Cardiac ventricle fibroblast (primary cell): ENCODE measurements around a stretch of chr13.

- RAMPAGE, long total RNA = no peak
These were observed 933 bp downstream of the RGCC start for GRCh38 chr13:41458042-41458923.

DNA sequence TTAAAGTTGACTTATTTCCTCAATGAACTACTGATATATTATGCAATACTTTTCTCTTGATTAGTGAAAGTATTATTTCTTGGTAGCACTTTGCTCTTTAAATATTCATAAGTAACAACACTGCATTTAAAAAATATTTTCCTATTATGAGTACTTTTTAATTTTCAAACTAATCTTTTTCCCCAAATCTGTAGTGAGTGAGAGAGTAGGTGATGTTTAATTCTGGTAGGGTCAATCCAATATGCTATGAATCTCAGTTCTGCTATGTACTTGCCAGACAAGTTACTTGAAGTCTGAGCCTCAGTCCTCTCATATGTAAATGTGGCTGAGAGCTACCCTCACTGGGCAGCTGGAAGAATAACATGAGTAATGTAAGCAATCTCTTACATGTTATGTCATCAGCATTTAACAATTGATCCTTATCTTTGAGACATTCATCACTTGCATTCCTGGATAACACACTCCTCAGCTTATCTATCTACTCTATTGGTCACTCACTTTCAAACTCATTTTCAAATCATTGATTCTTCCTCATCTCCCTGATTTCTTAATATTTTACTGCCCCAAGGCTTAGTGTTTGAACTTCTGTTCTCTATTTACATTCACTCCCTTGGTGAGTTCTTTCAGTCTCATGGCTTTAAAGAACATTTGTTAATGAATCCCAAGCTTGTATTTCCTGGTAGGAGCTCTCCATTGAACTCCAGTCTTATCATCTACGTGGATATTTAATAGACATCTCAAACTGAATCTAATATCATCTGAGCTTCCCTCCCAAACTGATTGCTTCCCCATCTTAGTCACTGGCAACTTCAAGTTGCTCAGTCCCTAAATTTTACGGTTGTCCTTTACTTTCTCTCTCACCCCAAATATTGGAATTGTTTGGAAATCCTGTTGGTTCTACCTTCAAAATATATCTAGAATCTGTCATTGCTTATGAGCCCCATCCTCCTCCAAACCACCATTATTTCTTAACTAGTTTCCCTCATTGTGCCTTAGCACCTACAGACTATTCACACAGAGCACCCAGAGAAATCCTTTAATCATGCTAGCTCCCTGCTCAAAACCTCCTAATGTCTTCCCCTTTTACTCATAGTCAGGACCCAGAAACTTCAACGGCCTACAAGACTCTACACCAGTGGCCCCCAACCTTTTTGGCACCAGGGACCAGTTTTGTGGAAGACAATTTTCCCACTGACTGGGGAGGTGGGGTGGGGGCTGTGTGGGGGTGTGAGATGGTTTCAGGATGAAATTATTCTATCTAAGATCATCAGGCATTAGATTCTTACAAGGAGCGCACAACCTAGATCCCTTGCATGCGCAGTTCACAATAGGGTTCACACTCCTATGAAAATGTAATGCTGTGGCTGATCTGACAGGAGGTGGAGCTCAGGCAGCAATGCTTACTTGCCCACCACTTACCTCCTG is 239.5 kb downstream of the RGCC start:
- RAMPAGE, long total RNA = no peak

GRCh38 chr13:41719443-41719928 is 241.4 kb downstream of the VWA8 start:
- RAMPAGE, long total RNA = no peak

DNA sequence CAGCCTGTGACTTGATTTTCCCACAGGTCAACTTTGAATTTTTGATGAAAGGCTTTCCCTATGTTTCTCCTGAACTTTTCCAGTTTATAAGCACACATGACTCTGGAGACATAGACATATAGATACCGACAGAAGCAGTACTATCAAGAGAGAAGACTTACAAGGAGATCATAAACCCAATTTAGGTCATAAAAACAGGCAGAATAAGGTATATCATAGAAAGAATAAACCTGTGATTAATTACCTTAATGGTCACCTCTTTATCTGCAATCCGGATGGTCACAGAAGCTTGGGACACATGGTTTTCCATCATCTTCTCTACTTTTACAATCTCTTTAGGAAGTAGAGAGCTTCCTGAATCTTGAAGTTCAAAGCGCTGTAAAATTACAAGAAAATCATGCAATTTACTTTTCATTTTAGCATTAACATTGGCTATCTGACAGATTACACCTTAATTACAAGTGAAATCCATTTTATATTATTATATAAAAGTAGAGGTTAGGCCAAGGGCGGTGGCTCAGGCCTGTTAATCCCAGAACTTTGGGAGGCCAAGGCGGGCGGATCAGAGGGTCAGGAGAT is 92.7 kb downstream of the VWA8 start:
- RAMPAGE, long total RNA = no peak

- RAMPAGE, long total RNA = no peak
These were observed 971 bp downstream of the DGKH start for GRCh38 chr13:42049368-42049870.

GRCh38 chr13:42060562-42061345 is 12.3 kb downstream of the DGKH start:
- RAMPAGE, long total RNA = no peak

GRCh38 chr13:42130577-42131543 is 82.4 kb downstream of the DGKH start:
- RAMPAGE, long total RNA = no peak

DNA sequence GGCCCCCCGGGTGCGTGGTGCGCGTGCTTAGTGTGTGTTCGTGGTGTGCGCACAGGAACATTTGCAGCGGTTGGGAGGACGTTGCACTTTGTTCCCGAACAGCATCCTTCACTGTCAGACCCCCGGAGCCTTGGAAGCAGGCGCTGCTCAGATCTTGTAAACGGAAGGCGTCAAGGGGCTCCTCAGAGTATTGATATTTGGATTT is 525 bp downstream of the AKAP11 start:
- RAMPAGE, long total RNA = no peak

DNA sequence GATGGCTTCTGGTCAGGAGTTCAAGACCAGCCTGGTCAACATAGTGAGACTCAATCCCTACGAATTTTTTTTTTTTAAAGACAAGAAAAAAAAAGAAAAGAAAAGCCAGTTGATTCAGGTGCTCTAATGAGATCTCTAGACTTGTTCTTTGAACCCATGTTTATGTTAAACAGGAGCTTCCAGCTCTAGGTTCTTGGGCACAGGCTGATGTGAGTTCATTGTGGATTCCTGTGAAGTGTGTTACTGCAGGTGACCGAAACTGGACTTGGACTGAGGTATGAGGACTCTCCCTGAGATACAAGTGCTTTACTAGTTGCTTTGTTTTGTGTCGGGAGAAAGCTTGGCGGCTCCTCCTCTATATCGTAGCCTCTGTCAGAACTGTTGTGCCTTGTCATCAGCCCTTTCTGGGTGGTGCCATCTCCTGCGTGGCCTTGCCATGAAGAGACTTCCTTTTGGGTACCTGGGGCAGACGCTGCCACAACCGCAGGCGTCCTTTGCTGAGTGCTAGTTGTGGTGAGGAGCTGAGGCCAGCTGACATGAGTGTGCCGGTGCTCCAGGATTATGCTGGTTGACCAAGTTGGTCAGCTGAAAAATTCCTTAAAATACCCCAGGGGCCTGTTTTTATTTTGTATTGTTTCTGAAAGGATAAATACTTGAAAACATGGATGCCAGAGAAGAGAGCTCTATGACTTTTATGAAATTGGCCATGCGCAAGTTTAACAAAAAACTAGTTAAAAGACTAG is 124.5 kb downstream of the AKAP11 start:
- RAMPAGE, long total RNA = no peak

GRCh38 chr13:42406280-42406758 is 134.4 kb downstream of the AKAP11 start:
- RAMPAGE, long total RNA = no peak

- RAMPAGE, long total RNA = no peak
These were observed 245.7 kb downstream of the DNAJC15 start for GRCh38 chr13:43268941-43269717.

DNA sequence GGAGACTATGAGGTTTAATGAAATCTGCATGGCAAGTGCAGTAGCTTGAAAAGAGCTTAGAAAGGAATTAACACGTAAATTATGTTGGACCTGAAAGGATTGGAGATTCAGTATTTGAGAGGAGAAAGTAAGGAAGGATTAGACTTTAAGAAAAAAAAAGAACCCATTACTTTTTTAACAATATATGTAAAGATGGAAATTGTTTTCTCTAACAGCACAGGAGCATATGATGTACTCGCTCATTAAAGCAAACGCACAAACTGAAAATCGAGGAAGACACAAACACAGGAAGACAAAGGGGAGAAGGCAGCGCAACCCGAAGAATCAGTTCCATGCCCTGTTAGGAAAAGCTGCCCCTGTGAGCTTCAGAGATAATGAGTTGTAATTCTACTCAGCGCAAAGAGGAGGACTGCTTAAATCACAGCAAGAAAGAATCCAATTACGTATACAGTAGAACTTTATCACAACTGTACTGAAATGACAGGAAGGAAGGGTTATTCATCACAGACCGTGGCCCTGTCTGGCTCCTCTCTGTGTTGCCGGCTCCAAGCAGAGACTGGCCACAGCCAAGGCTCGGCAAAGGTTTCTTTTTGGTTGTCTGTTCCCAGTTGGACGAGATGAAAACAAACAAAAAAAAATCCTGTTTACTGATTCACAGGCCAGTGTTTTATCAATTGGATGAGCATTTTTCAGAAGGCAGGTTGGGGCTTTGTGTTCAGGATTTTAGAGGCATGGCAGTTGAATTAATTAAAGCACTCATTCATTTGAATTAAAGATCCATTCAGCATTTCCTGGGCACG is 340.7 kb downstream of the DNAJC15 start:
- RAMPAGE, long total RNA = no peak

GRCh38 chr13:43878659-43878935 is 943 bp downstream of the CCDC122 start:
- RAMPAGE, long total RNA = no peak

- RAMPAGE, long total RNA = no peak
These were observed 52.6 kb downstream of the SMIM2 start for GRCh38 chr13:44108206-44109125.

- RAMPAGE, long total RNA = no peak
These were observed 22.8 kb upstream of the SERP2 start for GRCh38 chr13:44350621-44351485.

GRCh38 chr13:44436276-44437609 is 63.1 kb downstream of the SERP2 start:
- RAMPAGE, long total RNA = start-site peak on the minus strand at chr13:44436837-44436859, 74 and 93 reads in 2 replicates

- RAMPAGE, long total RNA = no peak
These were observed 67.5 kb downstream of the TSC22D1 start for GRCh38 chr13:44508583-44509137.

- RAMPAGE, long total RNA = no peak
These were observed 118.7 kb downstream of the NUFIP1 start for GRCh38 chr13:44870418-44871183.

GRCh38 chr13:45056173-45056889 is 64.0 kb upstream of the GTF2F2 start:
- RAMPAGE, long total RNA = no peak

GRCh38 chr13:45295373-45295920 is 45.5 kb downstream of the TPT1 start:
- RAMPAGE, long total RNA = no peak